SJCRH30 (cell line): ENCODE results near the gene FGF9.

- RAMPAGE, long total RNA = no peak
These were observed 120.6 kb downstream of the MRPL57 start for GRCh38 chr13:21296955-21297466.

DNA sequence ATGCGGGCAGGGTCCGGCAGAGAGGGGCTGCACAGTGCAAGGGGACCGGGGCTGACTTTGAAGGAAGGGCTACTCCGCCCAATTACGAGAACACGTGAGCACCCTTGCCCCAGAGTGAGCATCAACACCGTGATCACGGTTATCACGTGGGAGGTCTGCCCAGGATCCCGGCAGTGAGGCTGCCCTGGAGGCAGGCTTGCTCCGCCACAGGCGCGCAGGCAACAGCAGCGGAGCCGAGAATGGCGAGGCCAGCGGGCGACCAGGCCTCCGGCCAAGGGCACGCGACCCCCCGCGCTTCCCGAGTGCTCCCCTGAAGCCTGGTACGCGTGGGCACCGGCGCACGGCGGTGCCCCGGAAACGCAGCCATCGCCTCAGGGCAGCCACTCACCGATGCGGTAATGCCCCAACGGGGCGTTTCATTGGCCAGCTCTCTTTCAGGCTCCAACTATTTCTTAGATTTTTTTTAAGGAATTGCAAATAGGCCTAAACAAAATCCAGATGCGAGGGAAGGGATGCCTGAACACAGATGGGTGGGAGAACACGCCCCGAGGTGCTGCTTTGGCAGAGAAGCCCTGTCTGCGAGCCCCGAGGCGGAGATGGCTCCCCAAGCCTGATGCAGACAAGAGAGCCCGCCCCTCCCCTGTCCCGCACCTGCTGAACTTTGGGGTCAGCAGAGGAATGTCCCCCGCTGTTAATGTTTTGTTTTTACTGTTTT, 132.9 kb downstream of the ZDHHC20 start:
- RAMPAGE, long total RNA = no peak

GRCh38 chr13:21328057-21328758, 130.9 kb downstream of the ZDHHC20 start:
- RAMPAGE, long total RNA = no peak

GRCh38 chr13:21458240-21458683, 841 bp downstream of the ZDHHC20 start:
- RAMPAGE, long total RNA = no peak

GRCh38 chr13:21670592-21671293, at the start of gene FGF9:
TSS of gene FGF9 (plus strand) at chr13:21671073.
- RAMPAGE, long total RNA = no peak

DNA sequence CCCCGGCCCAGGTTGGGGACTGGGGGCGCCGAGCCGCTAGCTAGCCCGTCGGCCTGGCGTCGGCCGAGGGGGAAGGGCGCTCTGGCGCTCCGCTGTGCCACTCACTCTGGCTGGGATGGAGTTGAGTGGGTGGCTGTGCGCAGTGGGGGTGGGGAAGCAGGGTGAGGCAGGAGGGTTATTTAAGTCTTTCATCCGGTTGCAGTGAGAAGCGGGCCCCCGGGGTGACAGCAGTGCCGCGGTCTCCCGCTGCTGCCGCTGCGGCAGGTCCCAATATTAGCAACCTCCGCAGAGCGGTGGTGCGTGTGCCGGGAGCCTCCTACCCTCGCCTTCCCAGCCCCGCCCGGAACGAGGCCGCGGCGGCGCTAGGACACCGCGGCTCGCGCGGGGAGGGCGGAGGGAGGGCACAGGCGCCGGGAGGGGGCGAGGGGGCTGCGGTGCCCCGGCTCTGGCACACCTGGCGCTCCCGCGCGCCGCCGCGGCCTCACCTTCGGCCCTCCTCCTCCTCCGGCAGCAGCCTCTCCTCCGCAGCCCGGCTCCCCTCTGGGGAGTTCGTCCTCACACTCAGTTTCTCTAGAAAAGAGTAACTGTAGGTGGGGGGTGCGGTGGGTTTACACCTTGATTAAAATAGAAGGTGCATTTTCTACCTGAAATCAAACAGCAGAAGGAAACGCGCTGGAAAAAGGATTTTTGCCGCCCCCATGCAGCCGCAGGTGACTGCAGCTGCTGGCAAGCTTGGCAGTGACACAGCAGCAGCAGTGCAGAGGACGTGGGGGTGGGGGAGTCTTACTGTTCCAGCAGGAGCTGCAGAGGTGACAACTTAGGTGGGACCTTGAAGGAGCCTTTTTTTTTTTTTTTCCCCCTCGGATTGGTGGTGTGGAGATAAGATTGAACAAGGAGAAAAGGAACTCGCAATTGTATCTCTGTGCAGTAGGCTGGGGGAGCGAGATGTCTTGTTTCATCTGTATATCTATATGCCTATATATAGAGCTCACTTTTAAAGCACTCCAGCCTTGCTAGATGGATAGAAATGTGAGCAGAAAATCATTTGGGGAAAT, 4.5 kb downstream of the FGF9 start:
- RAMPAGE, long total RNA = no peak

GRCh38 chr13:21801879-21802264, 131.0 kb downstream of the FGF9 start:
- RAMPAGE, long total RNA = no peak

DNA sequence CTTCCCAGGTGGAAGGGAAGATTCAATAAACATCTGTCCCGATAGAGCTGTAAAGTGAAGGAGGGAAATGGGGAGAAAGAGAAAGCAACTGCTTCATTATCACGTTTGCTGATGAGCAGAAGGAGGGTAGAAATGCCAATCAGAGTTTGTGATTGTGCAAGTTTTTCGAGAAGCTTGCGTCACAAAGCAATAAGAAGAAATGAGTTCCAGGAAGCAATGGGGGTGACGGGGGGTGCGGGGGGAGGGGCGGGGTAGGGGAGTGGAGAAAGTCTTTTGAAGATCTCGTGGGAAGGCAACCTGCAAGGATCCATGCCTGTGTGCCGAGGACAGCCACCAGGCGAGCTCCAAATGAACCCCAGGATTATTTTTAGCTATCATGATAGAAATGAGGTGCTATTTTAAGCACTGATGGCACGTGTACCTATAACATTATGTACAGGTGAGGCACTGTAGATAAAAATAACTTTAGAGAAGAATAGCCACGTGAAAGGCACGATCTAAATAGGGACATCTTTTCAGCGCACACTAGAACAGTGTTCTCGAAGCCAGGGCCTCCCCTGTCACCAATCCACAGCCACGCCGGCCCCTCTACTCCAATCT, 224.3 kb downstream of the FGF9 start:
- RAMPAGE, long total RNA = no peak

GRCh38 chr13:21985998-21986356, 315.1 kb downstream of the FGF9 start:
- RAMPAGE, long total RNA = no peak

- RAMPAGE, long total RNA = no peak
These were observed 32.9 kb upstream of the SGCG start for GRCh38 chr13:23147955-23148256.

GRCh38 chr13:23339674-23340846, 93.4 kb downstream of the SACS start:
- RAMPAGE, long total RNA = no peak

DNA sequence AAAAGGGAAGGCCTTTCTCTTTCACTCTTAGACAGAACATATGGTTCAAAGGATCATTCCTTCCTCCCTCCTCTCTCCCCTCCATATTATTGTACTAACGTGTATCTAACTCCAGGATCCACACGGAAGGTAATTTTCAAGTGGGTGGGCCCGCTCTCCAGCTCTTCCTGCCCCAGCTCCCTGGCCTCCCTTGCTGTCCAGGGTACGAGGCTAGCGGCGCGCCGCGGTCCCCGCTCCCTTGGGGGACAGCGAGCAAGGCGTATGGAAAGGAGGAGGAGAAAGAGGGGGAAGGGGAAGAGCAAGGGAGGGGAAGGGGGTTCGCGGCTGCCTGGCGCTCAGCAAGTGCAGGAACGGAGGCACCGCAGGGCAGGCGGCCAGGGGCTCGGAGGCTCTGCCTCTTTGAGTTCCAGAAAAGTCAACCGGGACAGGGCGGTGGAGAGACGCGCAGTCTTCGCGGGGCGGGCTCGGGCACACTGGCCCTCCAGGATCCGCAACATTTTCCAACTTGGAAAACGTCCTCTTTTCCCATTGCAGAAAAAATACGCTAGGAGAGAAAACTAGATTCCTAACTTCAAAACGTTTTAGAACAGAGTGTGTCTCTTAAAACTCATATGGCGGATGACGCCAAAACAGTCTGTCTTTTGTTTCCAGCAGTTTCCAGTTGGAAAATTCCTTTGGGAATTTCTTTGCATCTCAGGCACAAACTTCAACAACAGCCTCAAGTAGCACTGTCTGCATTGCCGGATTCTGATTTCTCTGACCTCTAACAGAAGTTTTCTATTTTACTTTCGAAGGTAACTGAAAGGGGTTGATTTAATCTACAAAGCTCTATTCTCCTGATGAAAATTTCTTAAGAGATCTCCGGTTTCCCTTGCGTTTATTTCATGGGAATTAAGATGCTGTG, 23.1 kb upstream of the TNFRSF19 start:
- RAMPAGE, long total RNA = no peak

DNA sequence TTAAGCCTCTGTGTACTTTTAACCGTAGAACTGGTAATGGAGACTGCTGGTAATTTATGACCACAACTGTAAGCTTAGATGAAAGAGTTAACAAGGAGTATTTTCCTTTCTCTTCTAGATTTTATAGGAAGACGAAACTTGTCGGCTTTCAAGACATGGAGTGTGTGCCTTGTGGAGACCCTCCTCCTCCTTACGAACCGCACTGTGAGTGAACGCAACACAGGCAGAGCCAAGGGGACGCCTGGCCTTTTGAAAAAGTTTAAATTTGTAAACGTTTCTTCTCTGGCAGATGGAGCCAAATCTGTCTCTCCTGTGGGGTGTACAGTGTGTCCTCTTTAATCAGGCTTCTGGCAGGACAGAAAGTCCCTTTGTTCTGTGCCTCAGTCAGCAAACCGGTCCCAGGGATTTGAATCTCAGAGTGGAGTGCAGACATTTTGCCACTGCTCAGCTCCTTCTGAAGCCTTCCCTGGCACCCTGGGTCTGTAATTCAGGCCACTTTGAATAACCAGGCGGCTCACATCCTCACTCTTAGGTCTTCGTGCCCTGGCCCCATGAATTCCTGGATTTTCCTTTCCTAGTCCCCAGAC, 56.5 kb downstream of the TNFRSF19 start:
- RAMPAGE, long total RNA = no peak

- RAMPAGE, long total RNA = no peak
These were observed 76.1 kb upstream of the MIPEP start for GRCh38 chr13:23965227-23965786.

GRCh38 chr13:24033481-24033898, 127.0 kb upstream of the SPATA13 start:
- RAMPAGE, long total RNA = no peak

- RAMPAGE, long total RNA = no peak
These were observed 32.6 kb downstream of the SPATA13 start for GRCh38 chr13:24193167-24193563.

- RAMPAGE, long total RNA = no peak
These were observed 47.8 kb upstream of the C1QTNF9 start for GRCh38 chr13:24261594-24261909.

- RAMPAGE, long total RNA = no peak
These were observed 23.6 kb downstream of the C1QTNF9 start for GRCh38 chr13:24333067-24333363.

DNA sequence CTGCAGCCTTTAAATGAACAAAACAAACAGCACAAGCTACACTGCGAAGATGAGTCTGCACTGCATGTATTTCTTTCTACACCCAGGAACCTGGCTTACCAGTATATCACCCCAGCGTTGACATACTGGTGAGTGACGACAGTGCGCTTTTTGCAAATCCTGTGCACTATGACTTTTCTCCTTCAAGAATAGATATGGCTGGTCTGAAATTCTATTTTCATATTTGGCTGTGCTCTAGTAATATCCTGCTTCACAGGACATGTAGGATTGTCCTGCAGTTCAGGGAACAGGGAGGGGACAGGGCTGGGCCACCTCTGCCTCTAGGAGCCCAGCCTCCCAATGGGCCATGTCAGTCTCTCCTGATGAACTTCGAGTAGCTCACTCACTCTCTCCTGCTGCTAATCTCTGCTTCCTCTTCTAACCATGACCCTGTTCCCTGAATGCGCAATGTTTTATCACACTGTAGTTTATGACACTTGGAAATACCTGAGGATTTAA, 9.4 kb downstream of the PARP4 start:
- RAMPAGE, long total RNA = no peak

DNA sequence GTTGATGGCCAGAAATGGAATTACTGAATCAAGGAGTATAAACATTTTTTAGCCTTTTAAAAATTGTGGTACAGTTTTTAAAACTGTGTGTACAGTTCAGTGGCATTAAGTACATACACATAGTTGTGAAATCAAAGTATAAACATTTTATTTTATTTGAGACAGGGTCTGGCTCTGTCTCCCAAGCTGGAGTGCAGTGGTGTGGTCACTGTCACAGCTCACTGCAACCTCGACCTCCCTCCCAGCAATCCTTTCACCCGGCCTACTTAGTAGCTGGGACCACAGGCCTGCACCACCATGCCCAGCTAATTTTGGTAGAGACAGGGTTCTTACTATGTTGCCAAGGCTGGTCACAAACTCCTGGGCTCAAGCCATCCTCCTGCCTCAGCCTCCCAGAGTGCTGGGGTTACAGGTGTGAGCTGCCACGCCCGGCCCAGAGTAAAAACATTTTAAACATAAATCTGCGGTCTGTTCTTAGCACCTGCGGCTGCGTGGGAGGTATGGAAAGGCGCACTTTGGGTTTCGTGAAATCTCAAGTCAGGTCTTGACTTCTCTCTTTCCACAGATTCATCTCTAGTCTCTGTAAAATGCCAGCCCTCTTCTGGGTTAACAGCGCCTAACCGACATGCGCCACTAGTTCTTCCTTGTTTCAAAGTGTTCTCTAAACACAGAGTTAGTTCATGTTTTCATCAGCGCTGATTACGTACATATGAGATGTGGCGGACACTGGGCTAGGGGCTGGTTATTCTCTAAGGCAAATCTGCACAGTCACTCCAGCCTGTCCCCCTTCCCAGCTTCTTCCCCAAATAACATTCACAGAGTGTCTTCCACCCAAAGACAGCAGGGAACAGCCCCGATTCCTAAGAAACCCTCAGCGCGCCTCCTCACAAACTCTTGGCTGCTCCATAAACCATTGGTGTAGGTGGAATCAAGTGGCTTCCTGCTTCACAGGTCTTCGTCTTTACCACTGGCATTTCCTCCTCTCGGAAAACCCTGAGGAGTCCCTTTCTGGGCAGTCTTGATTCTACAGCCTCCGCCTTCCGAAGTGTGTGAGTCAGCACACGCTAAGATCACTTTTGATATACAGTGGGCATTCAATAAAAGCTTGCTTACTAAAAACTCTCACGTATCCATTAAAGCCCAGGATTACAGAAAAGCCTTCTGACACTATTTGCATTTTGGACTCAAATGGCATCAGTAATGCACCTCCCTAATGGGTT, 1.5 kb downstream of the PARP4 start:
- RAMPAGE, long total RNA = no peak